Metastatic Pancreatic Carcinoma in the Ovary (tissue), 1 donor: ENCODE measurements around a stretch of chr4.

- PRO-cap, result no peak
These were observed 34.3 kb upstream of the ACSL1 start for GRCh38 chr4:184859934-184860693.

DNA sequence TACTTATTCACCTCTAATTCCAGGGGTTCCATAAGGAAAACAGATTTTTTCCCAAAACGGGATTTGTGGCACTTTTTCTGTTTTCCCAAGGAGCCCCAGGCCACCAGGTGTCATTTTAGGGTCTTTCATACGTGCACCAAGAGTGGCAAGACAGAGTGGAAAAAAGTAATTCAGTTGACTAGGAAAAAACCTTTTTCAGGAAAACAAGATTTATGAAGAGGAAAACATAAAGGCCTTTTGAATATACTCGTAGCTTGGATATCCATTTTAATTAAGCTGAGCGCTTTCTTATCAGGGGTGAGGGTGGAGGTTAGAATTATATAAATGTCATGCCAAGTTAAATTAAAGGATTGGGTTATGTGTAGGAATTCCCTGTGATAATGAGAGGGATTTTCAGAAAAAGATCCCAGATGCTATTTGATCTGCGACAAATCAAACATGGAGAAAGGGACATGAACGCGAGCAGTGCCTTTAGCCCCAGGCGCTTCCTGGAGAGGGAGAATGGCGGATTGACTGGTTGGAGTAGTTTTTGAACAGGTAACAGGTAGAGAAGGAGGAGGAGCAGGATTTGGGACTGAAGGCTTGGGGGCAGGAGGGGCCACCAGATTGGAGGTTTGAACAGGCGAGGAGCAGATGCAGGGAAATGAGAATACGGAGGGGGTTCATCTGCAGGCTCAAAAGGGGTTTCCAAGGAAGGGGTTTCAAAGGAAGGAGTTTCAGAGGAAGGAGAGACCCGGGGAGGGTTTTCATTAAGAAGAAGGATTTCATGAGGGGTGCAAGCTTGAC lies 67.2 kb downstream of the LRP2BP start:
- PRO-cap, result no peak

DNA sequence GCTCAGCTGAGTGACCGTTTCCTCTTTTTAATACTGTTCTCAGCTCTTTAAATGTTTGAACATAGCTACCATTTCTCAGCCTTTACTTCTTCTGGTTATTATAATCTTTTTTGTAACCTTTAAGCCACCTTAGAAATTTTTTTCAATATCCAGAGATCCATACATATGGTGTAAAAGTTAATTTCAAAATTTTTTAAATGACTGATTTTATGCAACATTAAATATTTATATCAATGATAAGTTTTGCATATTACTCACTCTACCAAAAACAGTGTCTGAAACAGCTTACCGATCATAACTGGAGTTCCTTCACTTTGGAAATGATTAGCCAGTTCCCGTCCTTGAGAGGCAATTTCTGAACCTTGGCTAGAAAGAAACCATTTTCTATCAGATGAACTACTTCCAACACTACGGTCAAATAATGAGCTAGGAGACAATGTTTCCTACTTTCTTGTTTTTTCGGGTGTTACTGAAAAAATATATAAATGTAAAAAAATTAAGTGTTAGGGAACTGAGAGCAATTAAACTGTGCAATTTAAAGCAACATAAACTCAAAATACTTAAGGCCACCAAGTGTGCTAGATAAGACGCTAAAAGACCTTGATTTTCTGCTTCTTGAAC lies 9.0 kb downstream of the ANKRD37 start:
- PRO-cap, result no peak

DNA sequence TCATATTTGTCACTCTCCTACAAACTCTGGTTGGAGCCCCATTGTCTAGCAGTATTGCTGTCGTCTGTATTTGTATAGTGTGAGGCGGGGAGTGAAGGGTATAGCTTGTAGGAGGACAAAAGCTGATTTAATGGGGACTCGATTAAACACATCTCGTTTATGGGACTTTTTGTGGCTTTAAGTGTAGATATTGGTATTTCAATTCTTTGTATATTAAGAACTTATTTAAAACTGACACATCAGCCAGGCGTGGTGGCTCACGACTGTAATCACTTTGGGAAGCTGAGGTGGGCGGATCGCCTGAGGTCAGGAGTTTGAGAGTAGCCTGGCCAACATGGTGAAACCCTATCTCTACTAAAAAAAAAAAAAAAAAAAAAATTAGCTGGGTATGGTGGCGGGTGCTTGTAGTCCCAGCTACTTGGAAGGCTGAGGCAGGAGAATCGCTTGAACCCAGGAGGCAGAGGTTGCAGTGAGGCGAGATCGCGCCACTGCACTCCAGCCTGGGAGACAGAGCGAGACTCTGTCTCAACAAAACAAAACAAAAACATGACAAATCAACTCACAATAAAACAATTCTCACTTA lies 3.6 kb downstream of the PDLIM3 start:
- PRO-cap, result no peak

DNA sequence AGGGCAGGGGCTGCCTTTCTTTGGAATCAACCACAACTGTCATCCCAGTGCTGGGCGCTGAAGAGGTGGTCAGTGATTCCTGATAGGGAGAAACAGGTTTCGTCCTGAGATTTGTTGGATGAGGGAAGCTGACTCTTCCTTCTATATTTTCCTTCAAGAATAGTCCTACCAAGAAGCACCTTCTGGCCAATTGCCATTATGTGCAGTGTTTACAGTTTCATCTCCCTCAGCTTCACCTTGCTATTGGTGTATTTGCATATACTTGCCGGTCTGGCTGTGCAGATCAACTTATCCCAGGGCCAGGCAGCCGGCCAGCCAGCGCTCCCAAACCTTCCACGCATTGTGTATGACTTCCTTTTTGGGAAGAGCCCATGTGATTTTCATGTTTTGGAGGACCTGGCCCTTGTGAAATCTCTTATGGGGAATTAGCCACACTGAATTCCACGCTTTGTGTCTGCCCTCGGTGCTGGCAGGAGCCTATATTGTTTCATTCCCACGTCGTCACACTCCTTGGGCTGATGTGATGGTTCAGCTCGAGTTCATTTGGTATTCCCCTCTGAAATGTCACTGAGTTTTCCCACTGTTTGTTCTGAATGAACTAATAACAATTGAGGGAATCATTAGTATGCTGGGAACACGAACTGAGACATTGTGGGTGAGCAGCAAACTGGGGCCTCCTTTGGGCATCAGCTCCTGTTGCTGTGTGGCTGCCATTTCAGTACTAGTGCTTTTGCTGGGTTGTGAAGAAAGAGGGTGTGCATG lies 5.9 kb upstream of the PDLIM3 start:
- PRO-cap, result no peak

DNA sequence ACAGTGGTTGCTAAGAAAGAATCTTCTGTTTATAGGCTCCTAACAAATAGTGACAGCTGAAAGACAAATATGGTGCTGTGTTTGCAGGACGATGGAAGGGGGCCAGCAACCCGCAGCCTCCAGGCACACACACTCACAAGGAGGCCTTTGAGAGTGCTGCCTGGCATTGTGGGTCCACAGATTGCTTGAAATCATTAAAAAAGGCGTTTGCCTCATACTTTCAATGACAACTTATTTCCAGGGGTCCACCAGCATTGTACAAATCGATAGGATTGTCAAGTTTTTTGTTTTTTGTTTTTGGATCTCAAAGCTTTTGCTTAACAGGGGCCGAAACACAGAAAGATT lies 32.5 kb upstream of the PDLIM3 start:
- PRO-cap, result no peak

DNA sequence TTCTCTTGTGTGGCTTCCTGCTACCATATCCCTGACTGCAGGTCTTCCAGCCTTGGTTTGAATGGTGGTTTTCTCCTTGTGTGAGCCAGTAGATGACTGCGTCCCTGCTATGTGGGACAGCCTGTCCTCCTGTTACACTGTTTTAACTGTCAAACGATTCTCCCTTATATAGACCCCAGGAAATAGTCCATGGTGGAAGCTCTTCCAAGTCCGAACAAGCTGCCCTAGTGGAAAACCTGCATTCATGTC lies 126.2 kb upstream of the PDLIM3 start:
- PRO-cap, result no peak

DNA sequence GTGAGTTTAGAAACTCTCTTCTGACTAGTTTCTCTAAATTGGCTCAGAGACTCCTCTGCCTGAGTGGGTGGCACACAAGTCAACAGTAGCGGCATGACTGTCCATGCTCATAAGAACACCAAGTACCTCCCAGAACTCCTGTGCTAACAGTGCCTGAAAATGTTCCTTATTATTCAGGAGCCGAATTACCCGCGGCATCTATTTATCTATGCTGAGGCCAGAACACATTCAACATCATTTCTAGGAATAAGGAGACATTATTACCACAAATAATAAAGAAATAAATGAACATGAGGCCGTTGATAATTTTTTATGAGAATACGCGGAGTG lies 116.2 kb downstream of the SORBS2 start:
- PRO-cap, result no peak

GRCh38 chr4:185709848-185711188 lies 101.7 kb downstream of the SORBS2 start:
- PRO-cap, result no peak

DNA sequence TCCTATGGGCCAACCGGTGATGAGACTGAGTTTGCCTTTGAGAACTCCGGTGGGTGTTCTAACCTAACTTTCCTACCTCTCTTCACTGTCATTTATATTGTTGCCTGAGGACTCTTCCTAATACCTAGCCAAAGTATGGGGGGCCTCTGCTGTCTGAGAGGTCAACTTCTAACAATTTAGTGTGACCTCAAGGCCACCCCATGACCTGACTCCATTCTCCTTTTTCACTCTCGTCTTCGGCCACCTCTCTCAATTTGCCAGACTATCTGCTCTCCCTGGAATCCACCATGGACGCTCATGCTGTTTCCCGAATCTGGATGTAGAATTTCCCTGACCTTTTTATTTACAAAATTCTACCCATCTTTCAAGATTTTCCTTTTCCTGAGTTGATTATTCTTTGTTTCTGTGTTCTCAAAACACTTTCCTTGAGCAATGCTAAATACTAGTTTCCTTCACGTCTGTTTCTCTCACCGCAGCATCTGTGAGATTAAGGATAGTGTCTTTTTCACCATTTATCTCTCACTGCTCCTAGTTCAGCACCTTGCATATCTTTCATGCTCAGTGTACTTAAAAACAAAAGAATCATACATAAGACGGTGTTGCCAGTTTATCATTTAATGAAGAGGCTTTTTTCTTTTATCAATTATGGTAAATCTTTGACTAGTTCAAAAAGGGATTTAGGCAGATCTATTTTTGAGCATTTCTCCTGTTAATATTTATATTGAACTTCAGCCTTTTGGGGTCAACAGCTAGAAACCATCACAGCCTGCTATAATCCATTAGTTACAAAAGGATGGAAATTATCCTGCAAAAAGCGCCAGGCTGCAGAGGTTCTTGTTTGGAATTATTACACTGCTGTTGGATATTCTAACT lies 87.3 kb downstream of the SORBS2 start:
- PRO-cap, result no peak

DNA sequence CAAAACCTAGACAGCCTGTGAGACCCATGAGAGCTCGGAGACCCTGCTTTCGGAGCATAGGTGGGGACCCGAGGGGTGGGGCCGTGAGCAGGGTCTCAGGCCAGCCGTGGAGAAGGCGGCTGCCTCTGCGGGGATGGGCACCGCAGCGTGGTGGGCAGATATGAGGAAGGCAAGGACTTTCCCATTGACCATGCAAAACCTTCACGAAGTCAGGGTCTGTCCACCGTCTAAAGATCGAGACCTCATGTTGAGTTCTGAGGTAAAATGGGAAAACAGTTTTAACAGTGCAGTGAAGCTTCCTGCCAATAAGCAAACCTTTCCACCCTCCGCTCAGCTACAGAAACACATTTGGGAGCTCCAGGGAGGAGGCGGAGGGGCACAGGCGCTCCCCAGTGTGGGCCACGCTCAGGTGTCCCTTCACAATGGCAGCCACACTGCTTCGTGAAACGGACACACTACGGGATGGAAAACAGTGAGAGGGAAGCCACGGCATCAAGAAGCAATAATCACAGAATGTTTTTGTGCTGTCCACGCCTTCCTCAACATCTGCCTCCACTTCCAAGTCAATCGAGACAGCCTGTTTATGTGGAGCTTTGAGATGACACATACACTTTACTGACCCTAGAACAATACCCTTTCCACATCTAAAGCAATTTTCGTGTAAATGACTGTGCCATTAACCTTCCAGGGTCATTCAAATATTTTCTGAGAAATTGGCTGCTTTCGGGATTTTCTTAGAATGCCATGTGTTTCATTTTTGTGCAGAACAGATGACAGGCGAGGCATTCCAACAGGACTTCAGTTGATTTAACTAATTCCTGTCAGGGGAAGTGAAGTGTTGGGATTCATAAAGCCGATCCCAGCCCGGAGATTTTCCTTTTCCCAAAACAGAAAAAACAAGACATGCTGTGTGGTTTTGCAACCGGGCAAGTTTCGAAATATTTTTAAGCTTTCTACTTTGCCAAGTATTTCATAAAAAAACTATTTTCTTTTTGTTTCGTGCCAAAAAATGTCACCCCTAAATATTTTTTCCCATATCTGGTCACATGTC lies 74.1 kb downstream of the SORBS2 start:
- PRO-cap, result no peak

GRCh38 chr4:185816873-185817928 lies 5.2 kb upstream of the SORBS2 start:
- PRO-cap, result no peak

GRCh38 chr4:186015509-186015980 lies 53.4 kb upstream of the TLR3 start:
- PRO-cap, result no peak

DNA sequence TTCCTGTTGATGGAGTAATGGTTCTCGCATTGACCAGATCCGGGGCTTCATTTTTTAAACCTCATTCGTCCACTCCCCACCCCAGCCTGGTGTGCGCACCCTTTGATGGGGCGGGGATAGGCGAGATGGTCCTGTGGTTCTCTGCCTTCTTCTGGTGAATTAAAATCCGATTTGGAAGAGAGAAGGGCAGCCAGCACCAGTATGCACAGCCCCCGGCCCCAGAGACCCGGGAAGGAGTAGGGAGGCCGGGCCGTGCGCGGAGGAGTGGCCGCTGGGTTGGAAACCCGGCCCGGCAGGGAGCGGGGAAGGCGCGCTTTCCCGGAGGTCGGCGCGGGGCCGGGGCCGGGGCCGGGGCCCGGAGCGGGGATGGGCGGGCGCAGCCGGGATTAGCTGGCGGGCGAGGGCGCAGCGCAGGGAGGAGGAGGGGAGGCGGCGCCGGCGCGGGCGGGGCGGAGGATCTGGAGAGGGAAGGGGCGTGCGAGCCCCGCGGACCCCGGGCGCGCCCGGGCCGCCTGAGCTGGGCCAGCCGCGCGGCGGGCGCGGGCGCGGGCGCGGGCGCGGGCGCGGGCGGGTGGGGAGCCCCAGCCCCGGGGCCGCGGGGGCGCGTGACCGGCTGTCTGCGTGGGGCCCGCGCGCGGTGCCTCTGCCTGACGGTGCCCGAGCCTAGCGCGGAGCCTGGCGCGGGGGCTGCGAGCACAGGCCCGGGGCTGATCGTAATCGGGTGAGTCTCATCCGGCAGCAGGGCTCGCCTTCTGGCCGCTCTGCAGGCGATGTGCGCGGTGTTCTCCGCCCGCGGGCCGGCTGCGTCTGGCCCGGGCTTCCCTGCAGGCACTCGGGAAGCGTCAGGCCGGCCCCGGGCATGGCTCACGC lies 46.7 kb upstream of the CYP4V2 start:
- PRO-cap, result no peak

DNA sequence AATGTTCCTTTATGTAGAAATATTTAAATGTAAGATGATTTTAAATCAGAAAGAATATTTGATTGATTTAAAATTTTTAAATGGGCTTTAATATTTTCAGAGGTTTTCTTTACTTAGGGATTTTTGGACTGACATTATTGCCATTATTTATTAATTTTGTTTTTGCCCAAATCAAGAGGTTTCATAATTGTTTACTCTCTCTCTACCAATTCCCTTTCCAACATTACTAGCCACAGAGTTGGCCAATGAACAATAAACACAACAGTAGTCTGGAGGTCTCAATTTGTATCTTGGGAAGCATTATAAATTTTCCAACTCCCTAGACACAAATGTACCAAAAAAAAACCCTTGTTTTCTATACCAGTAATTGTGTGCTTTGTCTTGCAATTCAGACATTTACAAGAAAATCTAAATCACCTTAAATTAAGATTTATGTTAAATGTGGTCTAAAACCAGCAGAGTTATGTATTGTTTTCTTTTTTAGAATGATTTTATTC lies 452 bp downstream of the KLKB1 start:
- PRO-cap, result no peak

- PRO-cap, result no peak
These were observed 54.4 kb downstream of the MTNR1A start for GRCh38 chr4:186500766-186501532.

GRCh38 chr4:186617504-186618667 lies 62.5 kb upstream of the MTNR1A start:
- PRO-cap, result no peak

GRCh38 chr4:186638377-186638967 lies 83.1 kb upstream of the MTNR1A start:
- PRO-cap, result no peak

DNA sequence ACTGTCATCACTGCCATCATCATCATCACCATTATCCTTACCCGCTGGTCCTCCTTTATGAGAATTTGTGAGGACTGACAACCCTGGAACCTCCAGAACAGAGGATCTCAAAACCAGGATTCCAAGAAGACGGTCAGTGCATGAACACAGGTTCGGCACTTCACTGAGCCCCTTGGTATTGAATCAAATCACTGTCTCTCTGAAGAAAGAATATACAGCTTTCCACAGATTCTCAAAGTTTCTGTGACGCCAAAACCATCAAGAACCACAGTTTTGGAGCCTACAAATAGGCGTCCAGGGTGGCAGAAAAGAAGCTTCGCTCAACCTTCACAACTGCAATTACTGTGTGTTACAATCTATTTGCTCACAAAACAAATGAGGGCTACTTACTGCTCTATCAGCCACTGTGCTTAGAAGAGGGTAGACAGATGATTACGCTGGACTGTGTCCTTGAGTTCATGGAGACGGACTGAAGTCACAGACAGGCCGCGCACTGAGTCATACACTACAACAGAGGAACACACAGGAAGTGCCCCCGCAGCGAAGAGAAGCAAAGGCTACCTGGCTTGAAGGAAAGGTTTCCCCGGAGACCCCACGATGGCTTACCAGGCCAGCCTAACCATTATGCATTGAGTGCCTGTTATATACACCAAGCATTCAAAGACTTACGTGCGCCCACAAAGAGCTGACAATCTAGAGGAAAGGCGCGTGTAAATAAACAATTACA lies 25.7 kb downstream of the FAT1 start:
- PRO-cap, result no peak

- PRO-cap, result no peak
These were observed 19.6 kb downstream of the FAT1 start for GRCh38 chr4:186703934-186704481.